Mesangial cell (primary cell): ENCODE data around the genes ADGRA1, ZNF511 and FUOM.

DNA sequence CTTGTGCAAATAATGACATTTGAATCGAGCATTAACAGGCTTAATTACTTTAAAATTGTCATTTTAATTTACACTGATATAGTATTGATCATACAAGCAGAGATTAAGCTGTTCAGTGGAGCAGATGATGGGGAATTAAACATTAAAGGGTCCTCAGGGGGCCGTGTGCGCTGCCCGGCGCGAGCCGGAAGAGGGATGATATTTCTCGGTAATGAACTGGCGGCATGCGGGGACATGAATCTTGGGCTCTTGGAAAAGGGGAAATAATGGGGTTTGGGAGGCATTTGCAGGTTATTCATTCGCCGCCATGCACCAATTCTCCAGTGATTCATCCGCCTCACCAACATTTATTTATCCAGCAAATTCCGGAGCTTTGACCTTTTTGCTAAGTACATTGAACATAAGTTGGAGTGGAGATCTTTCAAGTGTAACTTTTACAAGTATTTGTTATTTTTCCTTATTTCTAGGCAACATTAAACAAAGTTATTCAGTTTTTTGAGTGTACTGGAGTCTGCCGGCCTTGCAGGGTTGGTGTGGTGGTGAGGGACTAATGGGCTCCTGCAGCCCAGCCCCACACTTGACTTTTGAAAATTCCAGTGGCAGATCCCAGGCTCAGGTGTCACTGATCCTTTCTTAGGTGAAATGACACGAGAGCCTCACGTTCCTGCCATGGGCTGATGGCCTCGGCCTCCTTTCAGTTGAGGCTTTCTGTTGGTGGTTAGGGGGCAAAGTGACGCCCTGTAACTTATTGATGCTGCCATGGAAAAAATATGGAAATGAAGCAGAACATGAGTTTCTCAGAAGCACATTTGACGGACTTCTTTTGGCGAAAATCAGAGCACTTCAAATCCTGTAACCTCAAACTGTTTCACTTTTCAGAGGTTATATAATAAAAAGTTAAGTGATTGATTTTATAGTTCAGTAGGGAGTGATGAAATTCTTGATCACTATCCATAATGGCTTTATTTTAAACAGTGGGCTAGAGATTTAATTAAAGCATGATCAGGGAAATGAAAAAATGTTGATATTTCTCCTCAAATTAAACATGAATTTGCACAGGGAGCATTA lies 118.0 kb downstream of the NKX6-2 start:
- RAMPAGE, long total RNA: no peak

- RAMPAGE, long total RNA: no peak
Observed at GRCh38 chr10:132691398-132692562, 94.2 kb downstream of the NKX6-2 start.

DNA sequence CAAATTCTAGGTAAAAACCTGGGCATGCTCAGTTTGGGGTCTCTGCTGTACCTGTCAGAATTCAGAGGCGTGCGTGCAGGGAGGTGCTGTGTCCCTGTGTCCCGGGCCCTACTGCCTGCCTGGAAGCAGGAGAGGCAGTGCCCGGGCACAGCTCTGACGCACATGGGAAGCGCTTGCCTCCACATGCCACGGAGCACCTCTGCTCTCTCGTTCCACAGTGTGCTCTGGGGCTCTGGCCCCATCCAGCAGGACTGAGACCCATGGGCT lies 83.5 kb downstream of the NKX6-2 start:
- RAMPAGE, long total RNA: no peak

DNA sequence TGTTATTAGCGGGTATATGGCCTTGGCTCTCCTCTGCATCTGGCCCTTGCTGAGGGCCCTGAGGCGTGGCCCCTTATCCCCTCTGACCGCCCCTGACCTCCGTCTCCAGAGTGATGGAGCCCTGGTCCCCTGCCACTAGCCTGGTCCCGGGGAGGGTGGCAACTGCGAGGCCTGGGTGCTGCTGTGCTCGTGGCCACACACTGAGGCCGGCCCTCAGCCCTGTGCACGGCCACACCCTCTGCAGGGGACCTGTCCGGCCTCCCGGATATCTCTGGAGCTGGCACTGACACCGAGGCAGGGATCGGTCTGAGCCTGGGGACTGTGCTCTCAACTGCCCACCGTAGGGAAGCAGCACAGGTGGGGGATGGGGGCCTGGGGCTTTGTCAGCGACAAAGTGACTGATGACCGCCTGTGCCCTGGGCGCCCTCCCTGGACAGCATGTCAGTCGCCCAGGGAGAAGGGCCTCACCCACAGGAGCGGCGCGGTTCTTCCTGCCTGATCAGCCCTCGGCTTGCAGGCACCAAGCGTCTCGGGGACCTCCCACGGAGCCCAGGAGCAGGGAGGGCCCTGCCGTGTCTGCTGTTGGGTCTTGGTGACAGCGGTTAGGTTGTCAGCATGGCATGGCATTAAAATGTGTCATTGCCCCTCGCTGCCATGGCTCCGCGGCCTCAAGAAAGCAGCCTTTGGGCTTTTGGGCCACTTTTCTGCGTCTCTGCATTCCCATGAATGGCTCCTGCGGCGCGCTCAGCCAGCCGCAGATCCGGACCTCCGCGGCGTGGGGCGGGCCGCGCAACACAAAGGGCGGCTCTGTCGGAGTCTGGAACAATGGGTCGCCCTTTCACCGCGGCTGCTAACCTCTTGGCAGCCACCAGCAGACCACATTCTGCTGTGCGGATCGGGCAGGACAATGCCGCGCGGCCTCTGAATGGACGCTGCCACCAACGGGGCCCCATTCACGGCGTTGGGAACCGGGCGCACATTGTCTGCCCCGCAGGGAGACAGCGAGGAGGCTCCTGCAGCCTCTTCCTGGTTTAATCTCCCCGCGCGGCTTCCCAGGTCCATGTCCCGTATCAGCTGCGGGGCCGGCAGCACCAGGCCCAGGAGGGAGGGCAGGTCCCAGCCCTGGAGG lies 72.1 kb downstream of the NKX6-2 start:
- RAMPAGE, long total RNA: no peak

- RAMPAGE, long total RNA: no peak
Observed at GRCh38 chr10:132722936-132723560, 62.9 kb downstream of the NKX6-2 start.

DNA sequence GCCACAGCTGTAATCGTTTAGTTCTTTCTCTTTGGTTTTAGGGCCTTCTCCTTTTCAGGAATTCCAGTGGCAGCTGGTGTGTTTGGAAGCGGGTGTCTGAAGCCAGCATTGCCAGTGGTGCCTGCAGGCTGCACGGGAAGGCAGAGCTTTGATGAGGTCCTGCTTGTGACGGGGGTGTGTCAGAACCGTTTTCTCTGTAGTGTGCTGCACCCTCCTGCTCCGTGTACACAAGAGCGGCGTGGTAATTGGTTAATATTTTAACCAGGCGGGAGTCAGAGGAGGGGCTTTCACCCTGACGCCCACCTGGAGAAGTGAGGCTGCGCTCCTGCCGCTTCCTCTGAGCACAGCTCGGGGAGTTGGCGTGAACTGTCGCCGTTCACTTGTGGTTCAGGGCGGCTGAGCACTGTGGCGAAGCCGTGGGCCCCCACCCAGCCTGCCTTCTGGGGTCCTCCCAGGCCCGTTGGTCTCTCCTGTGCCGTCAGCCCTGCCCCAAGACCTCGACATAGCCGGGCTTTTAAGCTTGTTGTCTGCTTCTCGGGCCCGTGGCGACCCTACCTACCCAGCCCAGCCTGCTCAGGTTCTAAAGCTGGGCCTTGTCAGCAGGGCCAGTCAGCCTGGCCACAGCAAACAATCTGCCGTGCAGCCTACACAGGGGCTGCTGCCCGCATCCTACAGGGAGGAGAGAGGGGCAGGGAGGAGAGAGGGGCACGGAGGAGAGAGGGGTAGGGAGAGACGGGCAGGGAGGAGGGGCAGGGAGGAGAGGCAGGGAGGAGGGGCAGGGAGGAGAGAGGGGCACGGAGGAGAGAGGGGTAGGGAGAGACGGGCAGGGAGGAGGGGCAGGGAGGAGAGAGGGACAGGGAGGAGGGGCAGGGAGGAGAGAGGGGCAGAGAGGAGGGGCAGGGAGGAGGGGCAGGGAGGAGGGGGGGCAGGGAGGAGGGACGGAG lies 11.6 kb downstream of the NKX6-2 start:
- RAMPAGE, long total RNA: no peak

DNA sequence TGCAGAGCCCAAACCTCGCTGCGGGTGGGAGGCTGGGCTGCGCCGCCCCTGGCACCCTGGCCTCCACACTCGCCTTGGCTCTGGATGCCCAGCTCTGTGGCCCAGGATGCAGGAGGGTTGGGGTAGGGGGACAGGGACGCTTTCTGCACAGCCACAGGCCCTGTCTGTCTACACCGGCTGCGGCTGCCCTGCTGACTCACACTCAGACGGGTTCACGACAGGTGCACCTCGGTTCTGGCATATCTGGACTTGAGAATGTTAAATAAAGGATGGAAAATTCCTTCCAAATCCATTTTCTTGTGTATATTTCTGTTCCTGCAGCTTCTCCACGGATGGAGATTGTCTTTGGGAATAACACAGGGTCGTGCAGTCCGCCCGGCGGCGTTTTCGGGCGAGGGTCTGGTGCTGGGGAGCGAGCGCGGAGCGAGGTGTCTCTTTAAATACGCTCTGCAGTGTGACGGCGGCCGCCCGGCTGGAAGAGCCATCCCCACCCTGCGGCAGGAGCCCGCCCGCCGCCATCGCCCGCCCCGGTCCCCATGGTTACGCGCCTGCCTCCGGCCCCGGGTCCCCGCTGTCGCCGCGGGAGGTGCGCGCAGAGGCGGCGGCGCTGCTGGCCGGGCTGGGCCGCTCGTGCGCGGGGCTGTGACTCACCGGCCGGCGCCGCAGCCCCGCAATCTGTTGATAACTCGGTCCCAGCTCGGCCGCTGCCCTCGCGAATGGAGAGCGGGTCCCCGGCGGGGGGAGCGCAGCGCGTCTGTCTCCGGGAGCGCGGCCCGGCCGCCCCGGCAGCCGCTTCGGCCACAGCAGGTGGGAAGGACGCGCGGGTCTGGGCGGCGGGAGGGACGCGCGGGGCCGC lies at the start of gene ADGRA1:
Gene ADGRA1, plus strand, starts transcription at position 593 of the 856 bp plus-strand sequence.
- RAMPAGE, long total RNA: no peak

- RAMPAGE, long total RNA: no peak
Observed at GRCh38 chr10:133109731-133110667, 22.3 kb downstream of the ADGRA1 start.

DNA sequence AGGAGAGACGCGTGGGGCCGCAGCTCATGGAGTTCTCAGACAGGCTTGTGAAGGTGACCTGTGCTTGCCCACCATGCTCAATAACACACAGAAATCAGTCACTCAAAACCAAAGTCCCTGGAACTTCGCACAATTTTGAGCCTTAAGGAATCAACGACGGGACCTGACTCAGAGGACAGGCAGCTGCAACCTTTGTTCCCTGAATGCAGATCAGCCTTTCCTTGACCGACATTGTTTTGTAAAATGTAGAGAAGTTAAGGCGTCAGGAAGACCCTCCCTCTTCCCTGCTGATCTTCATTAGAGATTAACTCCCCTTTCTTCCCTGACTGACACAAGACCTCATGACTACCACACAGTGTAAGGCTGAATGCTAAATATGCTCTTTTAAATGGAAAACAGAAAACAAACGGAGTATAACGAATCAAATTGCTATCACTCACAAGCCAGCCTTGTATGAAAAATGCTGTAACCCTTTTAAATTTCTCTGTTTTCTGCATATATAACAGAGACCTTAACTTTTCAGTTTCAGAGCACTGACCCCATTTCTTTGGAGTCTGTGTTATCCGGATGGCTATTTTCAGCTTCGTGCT lies 8.3 kb upstream of the KNDC1 start:
- RAMPAGE, long total RNA: no peak

DNA sequence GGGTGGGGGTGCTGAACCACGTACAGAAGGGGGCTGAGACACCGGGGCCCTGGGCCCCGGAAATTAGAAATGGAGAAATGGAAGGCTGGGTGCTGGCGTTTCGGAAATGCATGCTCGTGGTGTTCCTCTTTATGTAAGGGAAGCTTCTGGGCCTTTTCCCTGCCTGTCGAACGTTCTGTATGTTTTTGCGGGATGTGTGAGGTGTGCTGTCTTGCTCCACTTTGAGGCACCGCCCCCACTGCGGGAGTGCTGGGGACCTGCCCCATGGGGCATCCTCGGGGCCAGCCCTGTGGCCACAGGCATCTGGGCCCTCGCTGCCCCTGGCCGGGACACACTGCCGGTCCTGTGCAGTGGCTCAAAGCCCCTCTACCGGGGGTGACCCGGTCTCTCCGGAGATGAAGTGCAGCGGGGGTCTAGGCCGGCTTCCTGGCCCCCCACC lies 1.7 kb upstream of the VENTX start:
- RAMPAGE, long total RNA: no peak

- RAMPAGE, long total RNA: no peak
Observed at GRCh38 chr10:133236366-133236801, 1.3 kb upstream of the VENTX start.

- RAMPAGE, long total RNA: no peak
Observed at GRCh38 chr10:133238225-133238625, 570 bp downstream of the VENTX start.

DNA sequence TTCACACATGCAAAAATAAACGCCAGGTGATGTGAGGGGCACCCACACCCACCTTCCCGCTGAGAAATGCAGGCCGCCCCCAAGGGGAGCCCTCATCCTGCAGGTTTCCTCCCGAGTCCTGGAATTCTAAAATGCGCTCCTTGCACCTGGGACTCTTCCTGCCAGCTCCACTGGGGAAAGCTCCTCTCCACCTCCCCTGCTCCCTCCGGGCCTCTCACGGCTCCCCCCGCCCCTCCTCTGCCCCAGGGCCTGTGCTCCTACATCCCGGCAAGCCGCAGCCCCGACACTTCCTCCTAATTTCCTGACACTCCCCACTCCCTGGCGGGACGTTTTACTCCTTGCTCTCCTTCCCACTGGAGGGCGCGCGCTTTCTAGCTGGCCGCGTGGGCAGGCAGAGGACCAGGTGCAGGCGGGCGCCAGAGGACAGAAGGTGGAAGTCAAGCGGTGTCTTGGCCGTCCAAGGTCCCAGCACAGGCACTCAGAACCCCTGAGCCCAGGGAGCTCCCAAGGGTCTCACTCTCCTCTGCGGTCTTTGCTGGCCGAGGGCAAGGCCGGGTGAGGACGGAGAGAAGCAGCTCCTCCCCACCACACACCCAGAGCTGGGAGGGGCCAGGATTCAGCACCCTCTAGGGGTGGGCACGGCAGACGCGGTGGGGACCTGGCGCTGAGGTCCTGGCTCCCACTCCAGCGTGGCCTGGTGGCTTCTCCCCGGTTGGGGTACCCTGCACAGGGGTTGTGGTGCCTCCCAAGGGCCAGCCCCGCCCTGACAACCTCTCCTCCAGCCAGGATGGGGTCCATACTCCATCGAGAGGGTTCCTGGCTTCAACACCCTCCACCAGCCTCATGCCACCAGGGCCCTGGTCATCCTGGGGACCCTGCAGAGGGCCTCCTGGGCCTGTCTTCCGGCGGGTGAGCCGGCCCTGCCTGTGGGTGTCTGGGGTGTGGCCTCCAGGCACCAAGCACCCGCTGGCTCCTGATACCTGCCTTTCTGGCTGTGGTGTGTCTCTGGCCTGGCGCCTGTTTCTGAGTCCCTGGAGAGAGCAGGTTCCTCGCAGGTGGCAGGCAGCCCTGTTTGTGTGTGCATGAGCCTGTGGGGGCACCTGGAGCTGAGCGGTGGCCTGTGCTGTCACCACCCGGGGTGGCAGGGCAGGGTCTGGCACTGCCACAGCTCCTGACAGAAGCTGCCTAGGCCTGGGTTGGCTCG lies 18.9 kb downstream of the ADAM8 start:
- RAMPAGE, long total RNA: no peak

DNA sequence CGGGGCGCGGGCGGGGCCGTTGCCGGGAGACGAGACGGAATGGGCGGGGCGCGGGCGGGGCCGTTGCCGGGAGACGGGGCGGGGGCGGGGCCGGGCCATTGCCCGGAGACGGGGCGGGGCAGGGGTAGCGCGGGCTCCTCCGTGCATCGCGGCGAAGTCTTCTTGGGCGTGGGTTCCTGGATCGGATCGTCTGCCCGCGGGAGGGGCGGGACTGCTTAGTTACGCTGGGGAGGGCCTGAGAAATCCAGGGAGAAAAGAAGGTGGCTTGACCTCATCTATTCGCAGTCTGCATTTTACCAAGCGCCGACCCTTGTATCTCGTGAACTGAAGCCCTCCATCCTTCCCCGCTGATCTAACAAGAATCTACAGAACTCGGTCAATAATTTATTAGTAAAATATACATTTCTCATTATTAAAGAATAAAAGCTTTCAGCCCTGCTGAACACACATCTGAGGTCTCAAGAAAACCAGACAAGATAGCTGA lies 14.6 kb downstream of the ADAM8 start:
- RAMPAGE, long total RNA: no peak

DNA sequence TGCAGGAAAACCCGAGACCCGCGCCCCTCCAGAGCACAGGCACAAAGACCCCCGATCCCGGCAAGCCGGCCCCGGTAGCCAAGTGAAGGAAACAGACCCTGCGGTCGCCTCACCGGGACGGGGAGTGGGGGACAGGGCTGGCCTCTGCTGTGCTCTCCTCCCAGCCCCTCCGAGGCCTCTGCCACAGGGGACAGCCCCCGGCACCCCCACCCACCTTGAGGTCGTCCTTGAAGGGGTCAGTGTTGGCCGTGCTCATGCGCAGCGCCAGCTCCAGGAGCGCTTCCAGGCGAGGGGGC lies 11.2 kb upstream of the ADAM8 start:
- RAMPAGE, long total RNA: no peak

DNA sequence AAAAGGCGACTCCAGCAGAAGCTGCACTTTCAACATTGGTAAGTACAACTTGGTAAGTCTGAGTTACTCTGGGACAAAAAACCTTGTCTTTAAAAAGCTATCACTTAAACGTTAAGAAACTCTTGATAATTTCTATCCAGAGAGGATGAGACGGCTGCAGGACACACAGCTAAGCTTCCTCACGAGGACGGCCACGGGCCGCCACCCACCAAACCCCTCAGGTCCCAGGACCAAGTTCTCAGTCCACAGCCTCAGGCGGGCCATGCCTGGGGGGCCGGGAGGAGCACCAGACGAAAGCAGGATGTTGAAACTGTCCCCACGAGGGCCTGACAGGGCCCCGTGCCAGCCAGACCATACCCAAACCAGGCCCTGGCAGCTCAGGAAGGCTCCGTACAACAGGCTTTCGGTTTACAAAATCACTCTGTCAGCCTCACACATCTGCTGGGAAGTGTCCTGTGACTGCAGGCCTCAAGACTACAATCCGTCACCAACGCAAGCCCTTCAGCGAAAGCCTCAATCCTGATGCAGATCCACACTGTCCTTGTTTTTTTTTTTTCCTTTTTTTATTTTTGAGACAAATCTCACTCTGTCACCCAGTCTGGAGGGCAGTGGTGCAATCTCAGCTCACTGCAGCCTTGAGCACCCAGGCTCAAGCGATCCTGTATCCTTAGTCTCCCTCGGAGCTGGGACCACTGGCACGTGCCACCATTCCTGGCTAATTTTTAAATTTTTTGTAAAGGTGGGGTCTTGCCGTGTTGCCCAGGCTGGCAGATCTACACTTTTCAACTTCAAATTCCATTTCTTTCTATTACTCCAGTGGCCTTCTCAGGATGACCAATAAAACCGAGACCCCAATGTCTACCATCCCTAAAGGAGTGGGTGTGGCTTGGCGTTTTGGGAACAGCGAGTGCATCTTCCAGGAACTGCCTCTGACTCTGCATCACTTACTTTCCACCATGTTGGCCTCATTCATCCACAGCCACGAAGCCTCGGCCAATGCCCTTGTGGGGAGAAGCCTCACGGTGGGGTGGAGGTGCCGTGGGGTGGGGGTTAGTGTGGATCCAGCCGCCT lies 14.3 kb downstream of the TUBGCP2 start:
- RAMPAGE, long total RNA: no peak

DNA sequence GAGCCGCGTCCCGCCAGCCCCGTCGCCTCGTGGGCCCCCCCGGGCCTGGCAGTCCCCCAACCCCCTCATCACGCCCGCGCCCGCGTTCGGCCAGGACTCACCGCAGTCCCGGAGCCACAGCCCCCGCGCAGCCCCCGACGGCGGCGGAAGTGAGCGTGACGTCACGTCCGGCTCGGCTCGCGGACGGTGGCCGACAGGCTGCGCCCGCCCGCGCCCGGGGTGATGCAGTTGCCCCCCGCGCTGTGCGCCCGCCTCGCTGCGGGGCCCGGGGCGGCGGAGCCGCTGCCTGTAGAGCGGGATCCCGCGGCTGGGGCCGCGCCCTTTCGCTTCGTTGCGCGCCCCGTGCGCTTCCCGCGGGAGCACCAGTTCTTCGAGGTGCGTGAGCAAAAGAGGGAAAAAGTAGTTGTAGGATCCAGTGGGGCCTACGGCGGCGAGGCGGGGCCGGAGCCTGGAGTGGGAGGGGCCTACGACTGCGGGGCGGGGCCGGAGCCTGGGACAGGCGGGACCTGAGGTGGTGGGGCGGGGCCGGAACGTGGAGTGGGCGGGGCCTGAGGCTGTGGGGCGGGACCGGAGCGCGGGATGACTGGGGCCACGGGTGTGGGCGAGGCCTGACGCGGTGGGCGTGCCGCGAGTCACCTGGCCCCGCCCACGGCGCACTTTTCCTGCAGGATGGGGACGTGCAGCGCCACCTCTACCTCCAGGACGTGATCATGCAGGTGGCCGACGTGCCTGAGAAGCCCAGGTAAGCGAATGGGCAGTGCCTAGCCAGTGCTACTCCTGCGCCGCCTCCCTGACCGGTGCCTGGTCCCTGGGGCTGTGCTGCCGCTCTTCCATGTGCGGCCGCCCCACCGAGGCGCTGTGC lies at the start of gene ZNF511:
Gene ZNF511, plus strand, starts transcription at position 193 of the 862 bp plus-strand sequence.
- RAMPAGE, long total RNA: start-site peak on the minus strand centred at position 135 of the sequence, 16 bp wide, 164 reads

GRCh38 chr10:133310079-133310557 lies 1.4 kb downstream of the ZNF511 start:
- RAMPAGE, long total RNA: no peak

- RAMPAGE, long total RNA: no peak
Observed at GRCh38 chr10:133342811-133343204, 4.4 kb upstream of the PRAP1 start.

GRCh38 chr10:133357002-133358106 lies at the start of gene FUOM:
TSS of gene FUOM (minus strand) at chr10:133358019.
- RAMPAGE, long total RNA: start-site peak on the minus strand at chr10:133358012-133358017, 85 reads